ENCODE measurements around a stretch of chr2.

- PRO-cap: no peak
Observed at GRCh38 chr2:208352999-208353527, 53.5 kb upstream of the PTH2R start.

GRCh38 chr2:208354723-208355982, 51.4 kb upstream of the PTH2R start:
- PRO-cap: no peak

- PRO-cap: no peak
Observed at GRCh38 chr2:208489489-208489932, 82.9 kb downstream of the PTH2R start.

- PRO-cap: no peak
Observed at GRCh38 chr2:209694597-209695253, 76.9 kb upstream of the UNC80 start.

- PRO-cap: no peak
Observed at GRCh38 chr2:209872689-209873190, 101.1 kb downstream of the UNC80 start.

- PRO-cap: no peak
Observed at GRCh38 chr2:209933447-209934083, 68.9 kb upstream of the RPE start.

DNA sequence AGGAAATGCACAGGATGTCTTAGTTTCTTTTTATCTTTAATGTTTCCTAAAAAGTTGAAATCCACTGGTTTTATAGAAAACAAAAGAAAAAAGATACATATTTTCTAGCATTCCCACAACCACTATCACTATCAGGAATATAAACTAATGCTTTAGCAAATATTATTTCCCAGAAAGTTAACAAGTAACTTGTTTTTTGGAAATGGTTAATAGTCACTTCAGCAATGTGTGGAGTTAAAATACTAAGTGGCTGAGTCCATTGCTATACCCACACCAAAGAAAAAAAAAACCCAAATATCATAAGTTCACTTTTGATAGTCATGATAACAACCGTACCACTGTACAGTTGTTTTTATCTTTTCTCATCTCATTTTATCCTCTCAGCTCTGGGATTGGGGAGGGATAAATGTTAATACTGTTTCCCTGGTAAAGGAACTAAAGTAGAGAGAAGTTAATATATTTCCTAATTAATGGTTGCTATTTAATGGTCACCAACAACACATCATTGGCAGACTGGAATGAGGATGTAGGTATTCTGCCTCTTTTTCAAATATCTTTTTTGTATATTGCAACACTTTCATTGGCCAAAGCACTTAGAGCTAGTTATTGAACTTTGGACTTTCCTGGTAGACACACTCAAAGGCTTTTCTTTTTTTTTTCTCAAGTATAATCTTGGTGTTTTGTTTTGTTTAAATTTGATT, 18.3 kb upstream of the KANSL1L start:
- PRO-cap: no peak

GRCh38 chr2:210544975-210545456, 11.4 kb upstream of the CPS1 start:
- PRO-cap: no peak

DNA sequence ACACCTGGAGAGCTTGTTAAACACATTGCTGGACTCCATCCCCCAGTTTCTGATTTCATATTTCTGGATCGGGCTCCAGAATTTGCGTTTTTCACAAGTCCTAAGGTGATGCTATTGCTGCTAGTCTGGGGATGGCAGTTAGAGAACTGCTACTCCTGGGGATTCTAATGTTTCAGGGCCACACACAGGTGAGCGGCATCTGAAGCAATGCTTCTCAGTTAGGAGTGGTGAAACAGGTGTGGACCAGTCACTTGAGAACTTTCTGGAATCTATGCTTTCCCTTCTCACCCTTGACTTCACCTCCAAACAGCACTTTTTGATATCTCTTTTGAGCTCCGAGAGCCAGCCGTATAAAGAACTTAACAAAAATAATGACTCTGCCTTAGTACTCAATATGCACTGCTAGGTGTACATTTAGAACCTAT, 100.5 kb downstream of the CPS1 start:
- PRO-cap: no peak

DNA sequence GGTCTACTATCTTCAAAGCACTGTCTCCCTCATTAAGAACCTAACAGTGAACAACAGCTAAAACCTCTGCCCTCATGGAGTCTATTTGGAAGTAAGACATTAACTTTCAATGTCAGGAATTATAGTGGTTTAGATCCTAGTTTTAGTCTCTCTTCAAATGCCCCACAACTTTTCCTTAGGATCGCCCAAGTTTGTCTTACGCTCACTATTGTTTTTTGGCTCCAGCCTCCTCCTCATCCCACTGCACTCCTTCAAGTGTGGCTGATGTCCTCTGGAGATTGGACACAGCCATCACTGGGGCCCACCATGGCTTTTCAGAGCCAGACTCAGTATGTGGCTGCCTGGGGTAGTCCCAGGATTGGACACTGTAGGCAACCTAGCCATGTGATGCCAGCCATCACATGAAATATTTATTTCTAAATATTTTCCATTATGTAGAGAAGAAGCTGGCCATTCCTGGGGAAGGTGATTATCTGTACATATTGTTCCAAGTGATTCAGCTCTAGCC, 290.7 kb downstream of the CPS1 start:
- PRO-cap: no peak

DNA sequence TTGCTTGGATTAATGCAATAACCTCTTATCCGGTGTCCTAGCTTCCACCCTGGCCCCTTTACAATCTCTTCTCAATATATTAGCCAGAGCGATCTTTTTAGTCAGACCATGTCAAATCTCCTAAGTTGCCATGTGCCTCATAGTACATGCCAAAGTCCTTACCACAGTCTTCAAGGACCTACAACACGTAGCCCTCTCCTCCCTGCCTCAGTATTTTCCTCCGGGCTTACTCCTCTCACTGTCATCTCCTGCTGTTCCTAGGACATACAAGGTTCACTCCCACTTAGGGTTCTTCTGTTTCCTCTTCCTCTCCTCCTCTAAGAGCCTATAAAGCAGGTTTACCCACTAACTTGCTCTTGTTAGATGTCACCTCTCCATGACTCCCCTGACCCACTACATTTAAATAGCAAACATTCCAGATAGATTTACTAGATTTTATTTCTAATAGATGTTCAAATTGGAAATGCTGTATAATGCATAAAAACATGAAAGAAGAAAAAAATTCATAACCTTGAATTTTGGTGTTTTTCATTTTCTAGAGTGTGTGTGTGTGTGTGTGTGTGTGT, 779.3 kb downstream of the ERBB4 start:
- PRO-cap: no peak

DNA sequence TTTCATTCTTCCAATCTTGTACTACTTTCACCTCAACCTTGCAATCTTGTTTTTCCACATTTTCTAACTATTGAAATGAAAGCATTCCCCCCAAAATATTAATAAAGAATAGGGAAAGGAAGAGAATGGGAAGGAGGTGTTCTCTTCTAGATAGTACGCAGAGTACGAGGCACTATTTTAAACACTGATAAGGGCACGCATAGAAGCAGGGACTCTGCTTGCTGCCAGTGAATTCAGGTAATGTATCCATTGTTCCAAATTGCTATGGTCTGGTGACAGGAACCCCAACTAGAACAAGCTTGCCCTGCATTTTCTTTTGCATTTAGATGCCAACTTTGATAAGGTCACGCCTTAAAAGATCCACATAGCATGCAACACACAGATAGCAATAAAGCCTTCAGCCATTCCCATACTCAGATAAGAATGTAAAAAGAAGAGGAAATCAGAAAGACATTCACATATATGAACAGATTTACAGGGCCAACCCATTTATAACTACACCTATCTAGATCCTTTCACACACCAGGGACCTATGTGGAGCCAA, 46.9 kb downstream of the IKZF2 start:
- PRO-cap: no peak

DNA sequence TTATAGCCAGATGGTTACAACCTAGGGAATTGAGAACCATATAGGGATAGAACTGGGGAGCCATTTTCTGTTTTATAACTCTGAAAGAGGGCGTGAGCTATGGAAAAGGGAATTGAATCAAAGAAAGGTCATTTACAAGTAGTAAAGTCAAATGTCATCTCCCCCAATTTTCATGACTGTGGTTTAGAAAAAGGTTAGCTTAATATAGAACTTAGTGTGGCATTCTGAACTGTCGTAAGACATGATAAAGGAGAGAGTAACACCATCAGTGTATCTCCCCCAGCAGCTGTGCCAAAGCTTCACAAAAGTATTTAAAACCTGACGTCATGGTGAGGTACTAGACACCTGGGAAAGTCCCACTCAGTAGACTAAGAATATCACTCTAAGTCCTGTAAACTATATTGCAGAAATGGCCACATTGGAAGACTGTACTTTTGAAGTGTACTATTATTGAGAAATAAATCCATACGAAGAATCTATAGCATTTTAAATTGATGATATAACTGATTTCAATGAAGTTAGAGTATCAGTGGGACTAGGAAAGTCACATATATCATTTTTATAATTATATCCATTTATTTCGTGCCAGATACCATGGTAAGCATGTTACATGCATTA, 5.9 kb upstream of the IKZF2 start:
- PRO-cap: no peak

DNA sequence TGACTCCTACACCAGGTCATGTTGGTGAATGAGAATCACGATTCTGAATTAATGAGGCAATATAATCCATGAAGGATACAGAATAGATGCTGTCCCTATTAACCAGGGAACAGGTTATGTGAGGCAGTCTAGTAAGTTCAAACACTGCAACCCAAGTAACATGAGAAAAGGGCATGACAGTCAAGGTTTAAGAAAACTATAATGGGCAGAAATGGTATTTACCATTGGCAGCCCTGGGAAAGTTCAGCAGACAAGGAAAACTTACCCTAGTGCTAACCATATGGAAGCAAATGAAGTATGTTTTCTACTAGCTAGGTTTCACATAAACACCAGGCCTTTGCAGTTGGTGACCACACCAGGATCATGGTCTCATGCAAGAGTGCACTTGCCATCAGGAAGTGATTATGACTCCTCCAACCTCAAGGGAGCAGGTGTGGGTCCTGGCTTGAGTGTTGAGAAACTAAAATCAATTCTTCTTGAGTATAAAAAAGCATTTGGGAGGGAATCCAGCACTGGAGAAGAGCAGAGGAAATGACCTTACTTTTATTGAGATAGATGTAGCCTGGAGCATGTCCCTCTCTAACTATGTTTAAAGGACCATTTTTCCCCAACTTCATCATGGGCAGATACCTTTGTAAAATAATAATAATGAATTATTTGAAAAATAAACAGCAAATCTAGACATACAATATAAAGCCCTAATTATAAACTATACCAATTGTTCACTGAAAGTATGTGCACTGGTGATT, 56.8 kb upstream of the SPAG16 start:
- PRO-cap: no peak

GRCh38 chr2:214328758-214329413, 82.0 kb upstream of the VWC2L start:
- PRO-cap: no peak

- PRO-cap: unidirectional peak, plus-strand start at chr2:214683791
Observed at GRCh38 chr2:214683467-214683951, 126.0 kb downstream of the BARD1 start.

DNA sequence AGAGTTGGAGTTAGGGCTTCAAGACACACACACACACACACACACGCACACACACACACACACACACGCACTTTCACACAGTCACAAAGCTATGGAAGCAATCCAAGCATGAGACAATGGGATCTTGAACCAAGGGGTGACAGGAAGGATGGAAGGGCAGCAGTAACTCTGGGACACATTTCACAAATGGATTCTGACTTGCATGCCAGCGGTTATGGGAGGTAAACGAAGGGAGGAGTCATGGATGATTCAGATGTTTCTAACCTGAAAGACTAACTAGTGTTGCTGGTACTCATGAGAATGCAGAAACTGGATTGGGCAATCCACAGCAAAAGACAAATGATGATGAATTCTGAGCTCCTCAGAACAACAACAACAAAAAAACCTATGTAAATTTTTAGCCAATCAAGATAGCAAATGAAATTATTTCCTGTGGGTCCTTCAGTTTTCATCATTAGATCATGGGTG, 32.8 kb downstream of the ABCA12 start:
- PRO-cap: no peak

DNA sequence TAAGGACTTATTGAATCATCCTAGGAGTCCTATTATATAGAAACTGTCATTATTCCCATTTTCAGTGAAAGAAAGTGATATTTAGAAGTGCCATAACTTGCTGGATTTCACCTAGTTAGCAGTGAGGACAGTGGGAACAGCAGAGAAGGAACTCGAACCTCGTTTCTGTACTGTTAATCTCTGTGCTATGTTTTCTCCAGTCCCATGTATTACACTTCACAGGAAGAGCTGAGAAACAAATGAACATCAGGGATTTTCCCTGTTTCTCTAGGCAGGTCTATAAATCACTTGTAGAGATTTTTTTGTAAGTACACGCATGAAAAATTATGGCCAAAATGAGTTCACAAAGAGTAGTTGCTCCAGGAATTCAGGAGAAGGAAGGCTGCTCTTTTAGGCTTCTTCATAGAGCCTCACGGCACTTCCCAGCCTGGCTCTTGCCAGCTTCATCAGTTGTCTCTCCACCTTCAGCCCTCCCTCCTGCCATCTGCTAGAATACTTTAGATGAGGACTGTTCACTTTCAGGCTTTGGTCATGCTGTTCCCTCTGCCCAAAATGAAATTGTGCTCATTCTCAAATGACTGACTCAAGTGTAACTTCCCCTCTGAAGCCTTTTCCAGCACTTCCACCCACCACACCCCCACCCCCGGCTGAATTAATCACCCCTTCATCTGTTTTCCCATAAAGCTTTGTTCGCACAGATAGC, 1.7 kb upstream of the ABCA12 start:
- PRO-cap: no peak

- PRO-cap: no peak
Observed at GRCh38 chr2:215346681-215347033, 34.8 kb downstream of the ATIC start.

- PRO-cap: no peak
Observed at GRCh38 chr2:215375187-215375576, 60.7 kb downstream of the FN1 start.

Data from left colon (tissue), 1 donor.